Melanocyte of skin (primary cell): ENCODE measurements around the gene RHOU.

- CAGE, long polyA plus RNA, 2 experiments = no peak in any of the 2 experiments
Measured at GRCh38 chr1:228157361-228157913, 7.7 kb downstream of the GJC2 start.

- CAGE, long polyA plus RNA, 2 experiments = no peak in any of the 2 experiments
Measured at GRCh38 chr1:228164067-228165204, 1.2 kb upstream of the IBA57 start.

- CAGE, long polyA plus RNA, 2 experiments = no peak in any of the 2 experiments
Measured at GRCh38 chr1:228217024-228217460, 9.2 kb downstream of the OBSCN start.

- CAGE, long polyA plus RNA, 2 experiments = no peak in any of the 2 experiments
Measured at GRCh38 chr1:228246431-228246952, 38.6 kb downstream of the OBSCN start.

DNA sequence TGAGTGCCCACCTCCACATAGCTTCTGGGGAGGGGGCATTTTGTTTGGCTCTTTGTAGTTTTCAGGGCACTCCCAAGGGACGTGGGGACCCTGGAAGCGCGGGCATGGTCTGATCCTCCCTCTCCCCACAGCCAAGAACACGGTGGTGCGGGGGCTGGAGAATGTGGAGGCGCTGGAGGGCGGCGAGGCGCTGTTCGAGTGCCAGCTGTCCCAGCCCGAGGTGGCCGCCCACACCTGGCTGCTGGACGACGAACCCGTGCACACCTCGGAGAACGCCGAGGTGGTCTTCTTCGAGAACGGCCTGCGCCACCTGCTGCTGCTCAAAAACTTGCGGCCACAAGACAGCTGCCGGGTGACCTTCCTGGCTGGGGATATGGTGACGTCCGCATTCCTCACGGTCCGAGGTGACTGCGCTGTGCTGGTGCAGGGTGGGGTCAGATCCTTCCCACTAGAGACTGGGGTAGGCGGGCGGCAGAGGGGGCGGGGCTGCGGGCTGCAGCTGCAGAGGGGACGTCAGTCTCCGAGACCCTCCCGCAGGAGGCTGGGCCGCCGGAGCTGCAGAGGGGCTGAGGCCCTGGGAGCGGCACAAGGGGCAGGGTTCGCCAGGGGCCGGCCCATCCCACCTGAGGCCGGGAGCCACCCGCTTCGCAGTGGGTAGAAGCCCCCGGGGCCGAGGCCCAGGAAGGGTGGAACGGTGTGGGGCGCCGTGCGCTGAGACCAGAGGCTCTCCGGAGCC, 90.8 kb downstream of the TRIM11 start:
- CAGE, long polyA plus RNA, 2 experiments = no peak in any of the 2 experiments

DNA sequence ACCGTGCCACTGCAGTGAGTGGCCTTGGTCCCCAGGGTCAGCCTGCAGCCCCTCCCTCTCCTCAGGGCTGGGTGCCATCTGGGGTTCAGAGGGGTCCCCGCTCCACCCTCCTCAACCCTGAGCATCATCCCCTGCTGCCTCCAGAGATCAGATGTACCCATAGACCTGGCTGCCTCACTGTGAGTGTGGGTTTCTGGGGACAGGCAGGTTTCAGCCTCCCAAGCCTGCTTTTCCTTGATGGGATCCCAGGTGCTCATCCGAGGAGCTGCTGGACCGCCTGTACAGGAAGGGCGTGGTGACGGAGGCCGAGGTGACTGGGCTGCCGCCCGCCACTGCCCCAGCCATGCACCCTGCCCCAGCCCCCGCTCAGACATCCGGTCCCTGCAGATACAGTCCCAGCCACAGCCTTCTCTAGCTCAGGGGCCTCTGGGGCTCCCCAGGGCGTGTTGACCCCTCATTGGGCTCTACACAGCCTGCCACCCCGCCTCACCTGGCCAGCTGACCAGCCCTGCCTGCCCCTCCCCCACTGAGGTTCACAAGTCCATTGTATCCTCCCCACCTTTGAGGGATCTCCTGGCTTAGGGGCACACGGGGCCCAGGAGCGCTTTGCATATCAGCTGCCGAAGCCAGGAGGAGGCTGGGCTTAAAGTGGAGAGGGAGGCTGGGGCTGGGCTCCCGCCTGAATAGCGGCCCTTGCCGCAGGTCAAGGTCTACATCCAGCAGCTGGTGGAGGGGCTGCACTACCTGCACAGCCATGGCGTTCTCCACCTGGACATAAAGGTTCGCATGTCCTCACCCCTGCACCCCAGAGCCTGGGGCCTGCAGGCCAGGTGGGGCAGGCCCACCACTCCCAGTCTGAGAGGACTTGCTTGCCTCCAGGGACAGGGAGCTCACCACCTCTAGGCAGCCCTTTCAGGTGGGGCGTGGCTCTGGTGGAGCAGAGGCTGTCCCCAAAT, 38.7 kb downstream of the TRIM11 start:
- CAGE, long polyA plus RNA, 2 experiments = no peak in any of the 2 experiments

GRCh38 chr1:228464780-228465337, 7.0 kb downstream of the H2BC26 start:
- CAGE, long polyA plus RNA, 2 experiments = no peak in any of the 2 experiments

GRCh38 chr1:228721325-228721773, 13.9 kb upstream of the RHOU start:
- CAGE, long polyA plus RNA, 2 experiments = no peak in any of the 2 experiments

DNA sequence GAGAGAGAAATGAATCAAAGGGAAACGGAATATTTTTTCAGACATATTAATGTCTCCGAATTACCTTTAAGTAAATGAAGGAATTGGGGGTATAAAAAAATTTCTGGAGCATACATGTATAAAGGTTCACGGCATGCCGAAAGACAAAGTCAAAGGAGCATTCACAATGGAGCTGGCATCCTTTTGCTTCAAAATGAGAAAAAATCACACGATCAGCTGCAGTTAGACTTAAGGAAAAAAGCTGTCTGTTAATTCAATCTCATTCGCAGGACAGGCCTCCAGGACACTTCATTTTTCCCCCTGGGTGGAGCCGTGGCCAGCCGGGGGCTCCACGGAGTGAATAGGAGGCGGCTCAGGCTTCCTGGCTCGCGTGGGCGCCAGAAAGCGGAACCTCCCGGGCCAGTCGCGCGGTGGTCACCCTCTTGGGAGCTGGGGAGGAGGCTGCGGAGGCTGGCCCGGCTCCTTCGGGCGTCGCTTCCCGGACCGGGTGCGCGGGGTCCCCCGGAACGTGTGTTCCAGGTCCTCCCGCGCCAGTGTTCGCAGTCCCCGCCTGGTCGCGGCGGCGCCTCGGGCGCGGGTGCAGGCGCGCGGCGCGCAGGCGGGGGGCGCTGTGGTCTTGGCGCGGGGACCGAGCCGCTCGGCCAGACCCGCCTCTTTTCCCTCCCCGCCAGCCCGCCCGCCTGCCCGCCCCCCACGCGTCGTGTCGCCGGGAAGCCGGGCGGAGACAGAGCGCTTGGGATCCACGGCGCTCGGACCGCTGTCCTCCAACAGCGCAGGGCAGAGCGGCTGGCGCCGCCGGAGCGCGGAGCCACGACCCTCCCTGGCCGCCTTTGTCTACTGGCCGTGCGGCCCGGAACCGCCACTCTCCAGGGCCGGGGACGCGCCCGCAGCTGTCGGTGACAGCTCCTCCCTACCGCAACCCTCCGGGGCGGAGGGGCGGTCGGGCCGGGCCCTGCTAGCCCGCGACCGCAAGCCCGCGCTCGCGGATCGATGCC, at the start of gene RHOU:
RHOU (plus strand) TSS at position 727 of the 995 bp plus-strand sequence.
- CAGE, long polyA plus RNA, 2 experiments = no peak in any of the 2 experiments

DNA sequence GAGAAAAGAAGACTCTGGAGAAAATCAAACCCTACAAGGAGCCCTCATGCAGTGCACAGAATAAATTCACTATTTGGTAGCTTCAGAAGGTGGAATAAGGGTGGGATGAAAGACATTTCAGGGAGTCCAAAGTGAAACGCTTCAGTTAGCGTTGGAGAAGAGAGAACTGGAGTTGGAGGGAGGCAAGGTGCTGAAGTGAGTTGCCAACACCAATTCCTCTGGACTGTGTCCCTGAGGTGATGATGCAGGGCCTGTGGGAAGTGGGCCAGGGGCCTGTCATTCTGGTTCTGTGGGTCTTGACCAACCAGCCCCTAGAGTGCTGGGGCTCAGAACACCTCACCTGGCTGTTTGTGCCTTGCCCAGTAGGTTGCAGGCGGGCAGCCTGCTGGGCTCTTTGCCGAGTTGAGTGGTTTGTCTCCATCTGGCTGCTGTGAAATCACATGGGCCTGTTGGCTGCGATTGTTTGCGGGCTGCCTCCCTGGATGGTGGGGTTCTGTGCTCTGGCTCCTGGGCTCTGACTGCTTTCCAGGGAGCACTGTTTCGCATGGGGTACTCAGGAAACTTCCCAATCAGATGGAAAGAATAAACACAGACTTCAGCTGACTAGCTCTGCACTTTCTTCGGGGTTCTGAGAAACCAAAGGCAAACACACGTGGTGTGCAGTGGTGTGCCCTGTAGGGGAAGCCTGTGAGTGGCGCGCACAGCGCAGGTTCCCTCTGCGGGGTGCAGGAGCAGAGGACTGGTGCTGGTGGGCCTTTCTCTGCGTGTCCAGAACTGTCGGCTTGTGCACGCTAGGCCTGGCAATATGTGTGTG, 95.0 kb downstream of the RHOU start:
- CAGE, long polyA plus RNA, 2 experiments = no peak in any of the 2 experiments

DNA sequence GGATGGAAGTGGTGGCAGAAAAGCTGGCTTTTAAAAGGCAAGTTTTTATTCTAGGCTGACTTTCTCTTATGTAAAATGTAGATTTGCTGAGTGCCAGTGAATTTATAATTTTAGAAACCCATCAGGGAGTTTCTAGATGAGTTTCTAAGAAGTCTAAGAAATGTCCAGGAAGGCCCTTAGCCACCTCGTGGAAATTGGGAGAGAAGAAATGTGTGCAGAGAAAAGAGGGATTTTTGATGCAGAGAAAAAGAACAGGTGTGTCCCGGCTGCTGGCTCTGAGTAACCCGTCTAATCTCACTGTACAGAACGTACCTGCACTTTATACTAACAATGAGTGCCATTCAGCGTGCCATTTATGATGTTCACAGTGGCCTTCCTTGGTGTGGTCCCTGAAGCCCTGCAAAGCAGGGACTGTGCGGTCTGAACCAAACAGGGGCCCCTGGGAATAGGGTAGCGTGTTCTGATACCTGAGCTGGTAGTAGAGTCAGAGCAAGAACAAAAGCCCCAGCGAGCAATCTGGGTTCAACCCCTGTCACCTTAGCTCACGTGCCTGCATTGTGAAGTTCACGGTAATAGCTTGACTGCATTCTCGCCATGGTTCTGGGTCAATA, 125.5 kb downstream of the RHOU start:
- CAGE, long polyA plus RNA, 2 experiments = no peak in any of the 2 experiments

GRCh38 chr1:228930508-228931182, 195.4 kb downstream of the RHOU start:
- CAGE, long polyA plus RNA, 2 experiments = no peak in any of the 2 experiments

DNA sequence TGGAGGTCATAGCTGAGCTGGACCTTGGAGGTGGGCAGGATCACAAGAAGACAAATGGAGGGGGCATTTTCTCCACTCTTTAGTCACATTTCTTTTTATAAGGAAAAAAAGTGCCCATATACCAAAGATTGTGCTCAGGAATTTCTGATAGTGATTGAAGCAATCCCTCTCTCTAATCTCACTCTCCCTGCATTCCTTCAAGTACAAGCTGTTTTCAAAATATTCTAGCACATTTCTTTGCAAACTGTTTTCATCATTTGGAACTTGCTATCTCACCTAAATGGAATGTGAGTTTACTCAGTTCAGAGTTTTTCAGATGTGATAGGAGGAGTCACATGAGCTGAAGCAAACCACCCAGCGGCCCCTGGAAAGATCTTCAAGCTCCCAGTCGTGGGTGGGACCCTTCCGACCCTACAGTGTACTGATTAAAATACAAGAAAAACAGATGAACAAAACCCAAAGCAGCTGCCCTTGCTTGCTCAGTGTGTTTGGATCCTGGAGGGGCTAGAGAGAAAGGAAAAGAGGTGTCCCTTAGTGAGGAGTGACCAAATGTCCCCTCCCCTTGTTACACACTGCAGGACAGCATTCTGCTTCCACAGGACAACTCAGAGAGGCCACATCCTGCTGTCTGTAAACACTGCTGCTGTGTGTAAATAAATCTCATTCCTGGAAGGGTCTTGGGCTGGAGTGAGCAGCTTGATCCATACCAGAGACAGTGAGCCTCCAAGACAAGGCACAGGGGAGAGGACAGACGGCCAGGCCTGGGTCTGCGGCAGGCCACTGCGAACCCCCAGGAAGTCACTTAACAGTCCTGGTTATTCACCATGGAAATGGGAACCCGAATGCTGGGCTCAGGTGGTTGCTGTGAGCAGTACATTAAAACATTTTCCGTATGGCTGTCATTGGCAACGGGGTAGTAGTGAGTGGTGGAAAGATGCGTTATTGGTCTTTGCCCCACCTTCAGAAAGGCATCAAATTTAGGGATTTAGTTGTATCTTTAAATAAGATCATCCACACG, 229.1 kb downstream of the RHOU start:
- CAGE, long polyA plus RNA, 2 experiments = no peak in any of the 2 experiments

GRCh38 chr1:229058529-229059283, 212.2 kb upstream of the RAB4A start:
- CAGE, long polyA plus RNA, 2 experiments = no peak in any of the 2 experiments

DNA sequence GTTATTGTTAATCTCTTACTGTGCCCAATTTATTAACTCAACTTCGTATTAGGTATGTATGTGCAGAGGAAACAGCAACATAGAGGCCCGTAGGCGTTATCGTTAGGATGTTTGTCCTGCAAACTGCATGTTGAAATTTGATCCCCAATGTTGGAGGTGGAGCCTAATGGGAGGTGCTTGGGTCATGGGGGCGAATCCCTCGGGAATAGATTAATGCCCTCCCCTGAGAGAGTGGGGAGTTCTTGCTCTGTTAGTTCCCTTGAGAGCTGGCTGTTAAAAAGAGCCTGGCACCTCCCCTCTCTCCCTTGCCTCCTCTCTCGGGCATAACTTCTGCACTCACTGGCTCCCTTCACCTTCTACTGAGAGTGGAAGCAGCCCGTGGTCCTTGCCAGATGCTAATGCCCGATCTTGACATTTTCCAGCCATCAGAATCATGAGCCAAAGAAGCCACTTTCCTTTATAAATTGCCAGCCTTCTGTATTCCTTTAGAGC, 149.0 kb upstream of the RAB4A start:
- CAGE, long polyA plus RNA, 2 experiments = no peak in any of the 2 experiments

DNA sequence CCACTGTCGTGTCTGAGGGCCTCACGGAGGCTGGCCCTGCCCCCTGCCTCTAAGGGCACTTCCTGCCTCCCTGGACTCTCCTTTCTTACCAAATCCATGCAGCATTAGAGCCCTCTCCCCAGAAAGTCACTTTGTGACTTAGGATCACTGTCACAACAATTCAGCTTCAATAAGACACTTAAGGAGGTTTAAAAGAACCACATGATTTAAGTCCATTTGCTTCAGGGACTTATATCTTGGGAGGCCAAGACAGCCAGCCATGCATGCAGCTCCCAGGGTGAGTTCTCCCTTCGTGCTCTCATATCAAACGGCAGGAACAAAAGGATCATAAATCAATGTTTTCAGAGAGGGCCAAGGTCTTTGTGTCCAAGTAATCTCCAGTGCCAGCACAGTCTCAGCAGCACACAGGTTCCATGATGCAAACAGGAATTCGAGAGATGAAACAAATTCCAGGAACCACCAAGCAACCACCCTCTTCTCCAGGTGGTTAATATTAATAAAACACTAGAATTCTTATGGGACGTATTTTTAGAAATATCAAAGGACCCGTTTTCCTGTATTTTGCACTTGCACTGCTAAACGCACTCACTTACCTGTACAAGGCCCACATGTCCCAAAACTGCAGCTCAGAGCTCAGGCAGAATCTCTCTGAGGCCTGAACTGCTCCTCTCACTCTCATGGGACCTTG, 100.1 kb upstream of the RAB4A start:
- CAGE, long polyA plus RNA, 2 experiments = no peak in any of the 2 experiments

DNA sequence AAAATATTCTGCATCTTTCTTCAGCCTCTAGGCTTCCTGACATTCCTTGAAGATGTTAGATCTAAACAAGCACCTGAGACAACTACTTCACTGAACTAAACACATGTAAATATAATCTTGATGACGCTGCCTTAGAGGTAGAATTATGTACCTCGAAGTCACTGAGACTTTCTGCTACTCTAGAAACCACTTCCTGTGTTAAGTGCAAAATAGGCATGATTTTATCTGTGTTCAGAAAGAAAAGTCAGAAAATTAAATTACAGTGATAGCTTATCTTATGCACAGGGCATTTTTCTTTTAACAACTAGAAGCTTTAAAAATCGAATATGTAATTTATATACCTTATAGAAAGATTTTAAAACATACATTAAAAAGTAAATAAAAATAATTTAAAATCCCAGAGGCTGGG, 17.3 kb upstream of the RAB4A start:
- CAGE, long polyA plus RNA, 2 experiments = no peak in any of the 2 experiments

GRCh38 chr1:229559521-229559944, 1.0 kb upstream of the ABCB10 start:
- CAGE, long polyA plus RNA, 2 experiments = no peak in any of the 2 experiments

GRCh38 chr1:229624957-229625481, 903 bp downstream of the TAF5L start:
- CAGE, long polyA plus RNA, 2 experiments = no peak in any of the 2 experiments

DNA sequence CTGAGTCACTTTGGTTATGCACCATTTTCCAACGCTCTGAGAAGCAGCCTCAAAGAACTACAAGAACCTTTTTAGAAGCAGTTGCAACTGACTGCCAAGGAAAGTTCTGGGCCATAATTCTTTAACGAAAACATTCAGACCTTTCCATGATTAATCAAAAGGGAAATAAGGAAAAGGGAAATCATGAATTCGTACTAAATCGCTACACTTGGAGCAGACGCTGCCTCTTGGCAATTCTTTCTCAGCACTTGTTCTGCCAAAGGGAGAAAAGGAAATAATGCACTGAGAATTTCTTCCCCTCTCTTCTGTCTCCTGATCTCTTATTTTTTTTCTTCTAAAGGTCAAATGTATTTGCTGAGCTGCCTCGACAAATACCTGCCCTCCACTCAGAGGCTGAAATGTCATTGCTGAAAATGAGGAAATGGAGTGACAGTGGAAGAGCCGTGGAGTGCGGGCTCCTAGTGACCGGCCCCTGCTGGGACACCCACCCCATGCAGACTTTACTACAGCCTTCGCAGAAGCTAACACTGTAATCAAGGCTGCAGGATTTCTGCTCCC, 67.9 kb upstream of the GALNT2 start:
- CAGE, long polyA plus RNA, 2 experiments = no peak in any of the 2 experiments